ENCODE measurements around a stretch of chr18.

GRCh38 chr18:75679063-75679915 is 251.8 kb upstream of the SMIM21 start:
- PRO-cap: no peak

DNA sequence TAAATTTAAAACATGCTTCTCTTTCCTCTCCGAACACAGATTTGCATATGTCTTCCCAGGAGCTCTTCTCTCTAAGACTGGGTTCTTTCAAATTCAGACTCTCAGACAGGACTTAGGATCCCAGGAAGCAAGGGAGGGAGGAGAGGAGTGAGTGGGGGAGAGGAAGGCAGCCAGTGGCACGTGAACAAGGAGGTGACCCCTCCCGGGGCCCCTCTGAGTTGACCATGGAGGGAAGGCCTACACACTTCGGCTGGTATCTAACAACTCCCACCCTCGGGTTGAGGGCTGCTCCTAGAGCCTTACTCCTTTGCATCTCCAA is 344.3 kb downstream of the ZNF516 start:
- PRO-cap: unidirectional peak, plus-strand start at position 140 of the sequence

DNA sequence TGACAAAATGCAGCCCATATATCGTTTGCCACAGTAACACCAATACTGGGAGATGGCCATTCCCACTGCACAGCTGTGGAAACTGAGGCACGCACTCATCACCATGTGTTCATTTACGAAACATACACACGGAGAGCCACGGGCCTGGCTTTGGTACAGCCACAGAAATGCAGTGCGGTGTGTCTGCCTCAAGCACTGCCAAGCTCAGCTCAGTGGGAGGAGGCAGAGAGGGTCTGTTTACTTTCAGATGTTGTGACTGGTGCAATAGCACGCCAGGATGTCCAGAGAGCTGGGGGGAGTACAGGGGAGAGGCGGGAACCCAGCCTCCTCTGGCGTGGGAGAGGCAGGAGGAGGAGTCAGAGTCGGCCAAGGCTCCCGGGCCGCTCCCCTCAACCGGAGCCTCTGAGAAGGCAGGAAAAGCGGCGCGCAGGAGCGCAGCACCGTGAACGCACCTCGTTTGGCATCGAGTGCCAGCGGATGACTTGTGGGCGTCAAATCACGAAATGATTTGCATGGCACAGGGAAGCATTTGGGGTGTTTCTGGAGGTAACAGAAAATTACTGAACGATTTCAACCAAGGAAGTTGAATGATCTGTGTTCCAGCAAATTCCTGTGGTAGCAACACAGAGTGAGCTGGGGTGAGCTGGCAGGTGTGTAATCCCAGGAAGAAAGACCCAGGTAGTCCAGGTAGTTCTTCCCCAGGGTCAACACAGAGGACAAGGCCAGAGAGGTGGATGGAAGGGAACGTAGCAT is 143.0 kb downstream of the ZNF516 start:
- PRO-cap: no peak

DNA sequence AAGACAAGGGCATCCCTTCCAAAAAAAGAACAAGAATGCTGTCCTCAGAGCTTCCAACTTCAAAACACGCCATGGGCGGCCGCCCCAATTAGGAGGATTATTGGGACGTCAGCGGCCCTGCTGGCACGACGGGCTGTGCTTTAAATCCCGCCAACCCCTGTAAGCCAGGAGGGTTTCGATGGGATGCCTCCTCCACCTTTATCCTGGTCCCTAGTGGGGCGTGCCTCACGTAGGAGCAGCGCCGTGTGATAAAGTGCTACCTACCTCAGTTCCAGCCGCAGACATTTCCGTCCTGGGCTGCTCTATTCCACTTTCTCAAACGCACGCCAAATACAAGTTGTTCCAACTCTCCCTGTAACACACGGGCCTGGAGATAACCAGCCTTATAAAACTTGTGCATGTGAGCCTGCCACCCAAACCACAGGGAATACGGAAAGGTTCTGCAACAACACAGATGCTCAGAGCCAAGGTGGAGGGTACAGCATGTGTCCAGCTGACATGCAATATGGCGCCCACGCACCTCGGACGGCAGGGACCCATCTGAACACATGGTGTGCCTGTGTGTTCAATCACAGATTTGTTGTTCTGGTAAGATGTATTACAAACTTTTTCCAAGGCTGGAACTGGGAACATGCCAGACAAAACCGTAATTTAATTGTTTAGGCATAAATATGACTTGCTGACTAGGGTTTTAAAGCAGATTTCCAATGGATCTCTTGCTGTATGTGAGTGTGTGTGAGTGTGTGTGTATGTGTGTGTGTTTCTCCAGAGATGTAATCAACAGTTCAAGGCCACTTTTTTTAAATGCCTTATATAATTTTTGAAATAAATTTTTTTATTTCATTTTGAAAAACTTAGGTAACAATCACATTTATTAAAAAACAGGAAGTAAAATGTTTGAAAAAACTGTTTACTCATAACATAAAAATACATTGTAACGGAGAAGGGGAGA is 47.6 kb downstream of the ZNF516 start:
- PRO-cap: no peak

DNA sequence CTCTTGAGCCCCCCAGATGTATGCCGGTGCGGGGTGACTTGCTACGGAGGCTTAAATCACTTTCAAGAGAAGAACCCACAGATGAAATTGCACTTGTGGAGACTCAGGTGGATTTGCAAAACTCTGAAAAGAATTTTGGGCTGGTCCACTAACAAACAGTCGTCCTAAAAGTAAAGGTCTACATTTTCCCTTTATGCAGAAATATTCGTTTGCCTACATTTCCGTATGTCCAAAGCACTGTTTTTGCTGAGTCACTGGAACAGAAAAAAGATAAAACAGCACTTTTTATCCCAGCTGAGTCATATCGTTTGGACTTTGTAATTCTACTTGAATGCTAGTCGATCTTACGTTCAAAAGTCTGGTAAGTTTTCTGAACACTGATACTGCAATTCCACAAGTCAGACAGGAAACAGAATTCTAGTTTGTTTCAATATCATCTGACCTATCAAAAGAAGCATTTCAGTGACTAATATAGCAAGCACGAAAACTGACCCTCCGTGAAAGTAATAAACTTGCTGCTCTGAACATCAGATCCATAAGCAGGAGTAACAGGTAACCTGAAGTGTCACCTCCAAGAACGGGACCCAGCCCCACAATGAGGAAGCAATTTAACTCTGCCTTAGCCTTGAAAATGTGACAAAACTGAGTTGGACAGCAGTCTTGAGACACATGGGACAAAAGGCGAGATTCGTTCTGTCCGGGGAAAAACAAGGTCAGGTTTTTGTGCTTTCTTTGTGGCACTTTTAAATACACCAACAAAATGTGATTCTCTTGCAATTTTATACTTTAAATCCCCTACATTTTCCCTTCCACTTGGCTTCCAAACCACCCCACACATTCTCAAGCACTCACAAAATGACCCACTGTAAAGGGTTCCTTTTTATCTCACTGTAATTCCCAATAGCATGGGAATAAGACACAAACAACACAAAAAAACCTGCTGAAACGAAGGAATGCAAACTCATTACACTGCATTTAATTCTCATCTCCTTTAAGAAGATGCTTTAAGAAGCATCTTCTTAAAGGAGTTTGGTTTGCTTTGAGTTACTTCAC is 17.9 kb downstream of the ZNF516 start:
- PRO-cap: no peak

DNA sequence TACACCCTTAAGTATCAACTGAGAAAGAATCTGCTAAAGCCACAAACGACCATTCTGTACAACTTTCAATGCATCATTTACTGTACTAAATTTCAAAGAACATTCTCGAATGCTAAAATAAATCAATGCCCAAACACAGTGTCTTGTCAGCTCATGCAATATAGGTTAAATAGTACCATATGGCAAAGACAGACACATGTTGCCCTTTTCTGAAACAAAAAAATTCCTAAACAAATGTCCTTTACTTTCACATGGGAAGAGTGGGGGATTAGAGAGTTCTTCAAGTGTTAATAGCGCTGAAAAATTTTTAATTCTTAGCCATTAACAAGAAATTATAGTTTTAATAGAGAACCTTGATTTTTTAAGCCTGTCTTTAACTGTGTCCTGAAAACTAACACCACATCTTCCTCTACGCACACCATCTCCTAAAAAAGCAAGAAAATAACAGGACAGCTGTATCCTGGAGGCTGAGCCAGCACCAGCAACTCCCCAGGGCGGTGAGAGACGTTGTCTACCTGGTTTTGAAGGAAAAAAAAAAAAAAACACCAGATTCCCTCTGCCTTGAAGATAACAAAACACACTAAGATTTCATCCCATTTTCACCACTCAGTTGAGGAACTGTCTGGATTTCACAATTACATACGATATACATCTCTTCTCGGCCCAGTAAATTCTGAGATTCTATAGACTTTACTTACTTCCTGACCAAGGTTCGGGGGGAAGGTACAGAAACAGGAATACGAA is 8.7 kb downstream of the ZNF516 start:
- PRO-cap: no peak

DNA sequence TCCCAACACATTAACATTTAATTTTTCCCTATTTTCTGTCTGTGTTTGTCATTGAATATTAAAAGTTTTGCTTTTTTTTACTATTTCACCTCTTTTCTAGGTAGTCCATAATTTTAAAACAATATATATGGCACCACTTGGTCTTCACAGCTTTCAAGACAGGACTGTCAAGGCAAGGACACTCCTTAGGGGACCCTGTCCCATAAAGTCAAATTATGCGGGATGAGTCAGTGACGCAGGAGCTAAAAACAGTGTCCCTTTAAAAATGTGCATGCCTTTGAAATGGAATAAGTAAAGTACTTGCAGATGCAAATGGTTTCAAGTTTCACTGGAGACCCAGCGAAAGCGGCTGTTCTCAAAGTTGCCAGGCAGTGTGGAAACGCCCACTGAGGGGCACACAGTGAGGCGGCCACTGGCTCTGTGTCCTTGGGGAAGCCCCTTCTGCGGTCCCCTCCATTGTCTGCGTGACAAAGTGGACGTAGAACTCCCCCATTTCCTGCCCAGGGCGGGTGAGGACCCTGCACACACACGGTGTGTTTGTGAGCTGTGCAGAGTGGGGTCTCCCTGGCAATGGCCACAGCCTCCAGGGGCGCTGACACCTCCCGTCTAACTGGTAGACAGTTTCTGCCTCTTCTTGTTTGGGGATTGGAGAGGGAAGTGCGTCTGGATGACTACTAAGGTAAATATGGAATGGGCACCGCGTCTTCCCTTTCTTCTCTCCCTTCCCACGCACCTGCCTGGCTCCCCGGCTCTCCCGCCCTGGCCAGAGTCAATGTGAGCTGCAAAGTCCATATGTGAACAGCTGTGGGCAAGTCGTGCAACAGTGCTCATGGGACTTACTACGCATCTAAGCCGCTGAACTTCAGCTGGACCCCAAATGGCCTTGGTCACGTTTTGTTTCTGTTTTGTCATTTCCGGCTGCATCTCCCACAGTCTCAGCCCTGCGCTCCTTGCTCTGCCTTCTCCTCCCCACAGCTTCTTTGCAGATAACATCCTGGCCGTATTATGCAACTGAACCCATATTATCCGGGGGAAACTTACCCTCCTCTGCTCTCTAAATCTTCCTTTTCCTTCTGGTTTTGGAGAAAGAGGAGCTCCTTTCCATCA is 33.6 kb upstream of the ZNF516 start:
- PRO-cap: bidirectional peak, plus-strand start at position 932 of the sequence, minus-strand start at position 761 of the sequence

GRCh38 chr18:76638864-76639329 is 143.9 kb upstream of the ZNF516 start:
- PRO-cap: unidirectional peak, minus-strand start at chr18:76638963

DNA sequence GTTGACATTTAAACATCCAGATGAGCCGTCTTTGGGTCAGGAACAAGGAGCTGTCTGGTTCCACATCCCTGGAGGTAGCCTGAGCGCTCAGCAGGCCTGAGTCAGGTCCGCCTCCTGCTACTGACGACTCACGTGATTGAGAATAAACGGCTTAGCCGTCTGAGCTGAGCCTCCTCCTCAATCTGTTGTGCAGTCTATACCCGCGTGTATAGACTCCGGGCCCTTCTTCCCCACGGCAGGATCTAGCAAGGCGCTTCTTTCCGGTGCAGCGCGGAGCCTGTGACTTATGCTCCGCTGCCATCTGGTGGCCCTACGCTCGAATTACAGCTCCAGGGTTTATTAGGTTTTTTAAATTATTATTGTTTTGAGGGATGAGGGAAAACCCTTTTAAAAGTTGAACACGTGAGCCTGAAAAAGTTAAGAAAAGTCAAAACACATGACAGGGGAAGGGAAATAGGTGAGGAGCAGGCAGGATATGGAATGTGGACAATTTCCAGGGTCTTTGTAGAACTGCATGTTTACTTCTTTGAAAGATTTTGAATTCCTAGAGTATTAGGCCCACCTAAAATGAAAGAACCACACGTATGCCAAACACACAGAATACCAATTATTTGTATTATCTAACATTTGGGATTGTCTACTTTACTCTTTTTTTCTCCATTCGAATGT is 112.5 kb upstream of the ZNF236 start:
- PRO-cap: no peak

- PRO-cap: no peak
Observed at GRCh38 chr18:76823520-76824179, 1.3 kb downstream of the ZNF236 start.

DNA sequence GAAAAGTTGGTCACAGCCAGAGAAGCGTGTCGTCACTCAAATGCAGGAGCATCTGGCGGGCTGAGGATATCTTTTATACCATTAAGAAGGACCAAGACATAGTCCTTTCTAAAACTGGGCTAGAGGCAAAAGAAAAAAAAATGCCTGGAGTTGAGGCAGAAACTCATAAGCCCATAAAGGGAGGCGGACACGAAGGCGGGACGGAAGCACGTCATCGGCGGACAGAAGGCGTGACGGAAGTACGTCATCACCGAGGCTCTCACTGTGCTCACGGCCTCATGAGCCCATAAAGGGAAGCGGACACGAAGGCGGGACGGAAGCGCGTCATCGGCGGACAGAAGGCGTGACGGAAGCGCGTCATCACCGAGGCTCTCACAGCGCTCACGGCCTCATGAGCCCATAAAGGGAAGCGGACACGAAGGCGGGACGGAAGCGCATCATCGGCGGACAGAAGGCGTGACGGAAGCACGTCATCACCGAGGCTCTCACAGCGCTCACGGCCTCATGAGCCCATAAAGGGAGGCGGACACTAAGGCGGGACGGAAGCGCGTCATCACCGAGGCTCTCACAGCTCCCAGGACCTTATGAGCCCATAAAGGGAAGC is 183.0 kb upstream of the SALL3 start:
- PRO-cap: no peak

GRCh38 chr18:79139314-79139623 is 70.1 kb downstream of the ATP9B start:
- PRO-cap: no peak

GRCh38 chr18:79178405-79178819 is 109.2 kb downstream of the ATP9B start:
- PRO-cap: no peak

- PRO-cap: no peak
Observed at GRCh38 chr18:79217894-79219083, 149.1 kb downstream of the ATP9B start.

GRCh38 chr18:79354511-79355403 is 41.0 kb upstream of the NFATC1 start:
- PRO-cap: no peak

- PRO-cap: no peak
Observed at GRCh38 chr18:79366630-79367193, 29.0 kb upstream of the NFATC1 start.

GRCh38 chr18:79383597-79384561 is 11.9 kb upstream of the NFATC1 start:
- PRO-cap: no peak

GRCh38 chr18:79399195-79399745 is 3.5 kb downstream of the NFATC1 start:
- PRO-cap: no peak

GRCh38 chr18:79464871-79466183 is 69.6 kb downstream of the NFATC1 start:
- PRO-cap: no peak

DNA sequence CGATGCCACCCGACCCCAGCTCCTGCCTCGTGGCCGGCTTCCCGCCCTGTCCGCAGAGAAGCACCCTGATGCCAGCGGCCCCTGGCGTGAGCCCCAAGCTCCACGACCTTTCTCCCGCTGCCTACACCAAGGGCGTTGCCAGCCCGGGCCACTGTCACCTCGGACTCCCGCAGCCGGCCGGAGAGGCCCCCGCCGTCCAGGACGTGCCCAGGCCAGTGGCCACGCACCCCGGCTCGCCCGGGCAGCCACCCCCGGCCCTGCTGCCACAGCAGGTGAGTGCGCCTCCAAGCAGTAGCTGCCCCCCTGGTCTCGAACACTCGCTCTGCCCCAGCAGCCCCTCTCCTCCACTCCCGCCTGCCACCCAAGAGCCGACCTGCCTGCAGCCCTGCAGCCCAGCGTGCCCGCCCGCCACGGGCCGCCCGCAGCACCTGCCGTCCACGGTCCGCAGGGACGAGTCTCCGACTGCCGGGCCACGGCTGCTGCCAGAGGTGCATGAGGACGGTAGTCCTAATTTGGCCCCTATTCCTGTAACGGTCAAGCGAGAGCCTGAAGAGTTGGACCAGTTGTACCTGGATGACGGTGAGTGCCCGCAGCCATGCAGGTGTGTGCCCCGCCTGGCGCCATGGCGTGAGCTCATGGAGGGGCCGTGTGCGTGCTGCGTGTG is 90.8 kb downstream of the NFATC1 start:
- PRO-cap: no peak

Data from duodenum (tissue), 1 donor.